AG09309 (cell line): ENCODE measurements around a stretch of chr6.

DNA sequence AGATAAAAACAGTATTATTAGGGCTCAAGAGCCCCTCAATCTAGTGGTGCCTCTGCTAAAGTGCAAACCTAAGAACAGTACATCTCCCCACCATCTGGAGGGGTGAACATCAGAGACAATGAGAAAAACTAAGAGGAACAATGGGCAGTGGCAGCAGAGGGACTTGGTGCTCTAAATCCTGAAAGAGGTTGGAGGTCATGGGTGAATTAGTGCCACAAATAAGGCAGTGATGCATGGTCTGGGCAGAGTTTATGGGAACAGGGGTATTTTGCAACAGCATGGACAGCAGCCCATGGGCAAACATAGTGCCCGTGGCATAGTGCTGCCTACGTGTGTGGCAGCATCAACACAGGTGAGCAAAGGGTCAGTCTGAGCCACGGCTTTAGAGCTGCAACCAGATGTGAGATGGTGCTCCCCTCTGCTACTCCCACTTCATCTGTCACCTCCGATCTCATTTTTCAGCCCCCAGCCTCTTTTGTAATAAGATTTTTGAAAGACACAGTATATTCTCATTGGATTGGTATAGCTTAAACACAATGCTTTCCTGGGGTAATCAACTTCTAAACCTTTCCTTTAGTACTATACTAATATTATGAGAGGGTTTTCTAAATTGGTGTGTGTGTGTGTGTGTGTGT is 459.2 kb upstream of the CITED2 start:
- RRBS, result no CpG with 5 or more reads among the region's 4 CpGs

GRCh38 chr6:139942332-139942608 is 567.8 kb upstream of the CITED2 start:
- RRBS, result no CpG with 5 or more reads among the region's 2 CpGs

DNA sequence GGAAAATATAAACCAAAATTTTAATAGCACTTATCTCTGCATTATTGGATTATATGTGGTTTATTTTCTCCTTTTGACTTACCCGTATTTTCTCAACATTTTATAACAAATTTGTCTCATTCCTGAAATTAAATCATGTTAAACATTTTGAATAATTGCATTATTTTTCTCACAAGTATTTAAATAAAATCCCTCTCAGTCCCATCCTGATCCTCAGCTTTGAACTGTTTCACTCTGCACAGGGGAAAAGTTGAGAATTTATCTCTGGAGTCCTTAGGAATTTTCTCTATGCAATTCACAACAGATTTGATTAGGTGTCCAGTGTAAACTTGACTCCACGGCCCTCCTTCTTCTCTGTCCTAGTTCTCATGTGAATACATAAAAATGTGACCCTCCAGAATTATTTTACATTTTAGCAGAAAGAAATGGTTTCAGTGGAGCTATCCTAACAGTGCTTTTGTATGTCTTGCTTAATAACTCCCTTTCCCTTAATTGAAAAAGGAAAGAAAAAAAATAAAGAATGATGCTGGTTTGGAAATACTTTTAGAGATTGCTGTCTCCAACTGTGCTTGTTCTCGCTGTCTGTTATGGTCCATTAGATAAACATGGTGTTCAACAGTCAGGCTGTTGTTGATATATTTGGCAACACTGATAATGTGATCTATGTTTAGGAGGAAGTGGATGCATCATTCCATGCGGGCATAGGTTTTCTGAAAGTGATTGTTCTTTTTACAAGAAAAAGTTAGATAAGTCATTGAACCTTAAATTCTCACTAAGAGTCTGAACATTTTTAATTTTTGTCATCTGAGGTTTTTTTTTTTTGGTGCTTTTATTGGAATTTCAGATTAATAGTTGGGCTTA is 599.3 kb upstream of the CITED2 start:
- RRBS, result no CpG with 5 or more reads among the region's 4 CpGs

GRCh38 chr6:139977782-139978545 is 603.5 kb upstream of the CITED2 start:
- RRBS, result no CpG with 5 or more reads among the region's 2 CpGs

- RRBS, result no CpG with 5 or more reads among the region's 3 CpGs
These were observed 727.0 kb upstream of the CITED2 start for GRCh38 chr6:140101335-140101936.

- RRBS, result no CpG with 5 or more reads among the region's 3 CpGs
These were observed 1162.7 kb upstream of the CITED2 start for GRCh38 chr6:140537016-140537601.

GRCh38 chr6:140979445-140980216 is 1153.1 kb upstream of the GJE1 start:
- RRBS, result no CpG with 5 or more reads among the region's 5 CpGs

GRCh38 chr6:141421385-141421860 is 711.3 kb upstream of the GJE1 start:
- RRBS, result no CpG with 5 or more reads among the region's 4 CpGs

GRCh38 chr6:141483455-141484061 is 649.2 kb upstream of the GJE1 start:
- RRBS, result no CpG with 5 or more reads among the region's 5 CpGs

DNA sequence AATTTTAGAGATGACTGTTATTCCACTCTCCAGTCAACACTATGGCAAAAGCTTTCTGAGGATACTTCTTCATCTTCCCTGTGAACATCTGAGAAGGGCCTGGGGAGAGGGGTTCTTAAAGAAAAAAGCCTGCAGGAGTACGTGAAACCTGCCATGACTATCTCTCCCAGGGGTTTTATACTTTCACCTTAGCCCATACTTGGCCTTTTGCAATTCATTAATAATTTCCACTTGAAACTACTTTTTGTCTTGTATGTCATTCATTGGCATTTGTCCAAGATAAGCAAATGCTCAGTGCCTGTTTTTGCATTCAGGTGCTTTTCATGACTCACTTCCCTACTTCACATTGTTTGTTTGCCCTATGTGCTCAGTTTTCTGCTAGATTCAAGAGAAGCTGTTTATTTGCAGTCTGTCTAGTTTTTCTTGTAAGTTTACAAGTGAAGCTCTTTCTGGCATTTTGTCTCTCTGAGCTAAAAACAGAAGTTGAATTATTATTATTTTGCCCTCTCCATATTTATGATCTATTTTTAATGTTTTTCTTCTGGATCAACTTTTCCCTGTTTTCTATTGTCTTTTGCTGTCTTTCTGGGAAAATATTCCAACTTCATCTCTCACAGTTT is 580.2 kb upstream of the GJE1 start:
- RRBS, result no CpG with 5 or more reads among the region's 1 CpG

DNA sequence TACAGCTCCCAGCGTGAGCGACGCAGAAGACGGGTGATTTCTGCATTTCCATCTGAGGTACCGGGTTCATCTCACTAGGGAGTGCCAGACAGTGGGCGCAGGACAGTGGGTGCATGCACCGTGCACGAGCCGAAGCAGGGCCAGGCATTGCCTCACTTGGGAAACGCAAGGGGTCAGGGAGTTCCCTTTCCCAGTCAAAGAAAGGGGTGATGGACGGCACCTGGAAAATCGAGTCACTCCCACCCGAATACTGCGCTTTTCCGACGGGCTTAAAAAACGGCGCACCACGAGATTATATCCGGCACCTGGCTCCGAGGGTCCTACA is 317.9 kb upstream of the GJE1 start:
- RRBS, result no CpG with 5 or more reads among the region's 21 CpGs

DNA sequence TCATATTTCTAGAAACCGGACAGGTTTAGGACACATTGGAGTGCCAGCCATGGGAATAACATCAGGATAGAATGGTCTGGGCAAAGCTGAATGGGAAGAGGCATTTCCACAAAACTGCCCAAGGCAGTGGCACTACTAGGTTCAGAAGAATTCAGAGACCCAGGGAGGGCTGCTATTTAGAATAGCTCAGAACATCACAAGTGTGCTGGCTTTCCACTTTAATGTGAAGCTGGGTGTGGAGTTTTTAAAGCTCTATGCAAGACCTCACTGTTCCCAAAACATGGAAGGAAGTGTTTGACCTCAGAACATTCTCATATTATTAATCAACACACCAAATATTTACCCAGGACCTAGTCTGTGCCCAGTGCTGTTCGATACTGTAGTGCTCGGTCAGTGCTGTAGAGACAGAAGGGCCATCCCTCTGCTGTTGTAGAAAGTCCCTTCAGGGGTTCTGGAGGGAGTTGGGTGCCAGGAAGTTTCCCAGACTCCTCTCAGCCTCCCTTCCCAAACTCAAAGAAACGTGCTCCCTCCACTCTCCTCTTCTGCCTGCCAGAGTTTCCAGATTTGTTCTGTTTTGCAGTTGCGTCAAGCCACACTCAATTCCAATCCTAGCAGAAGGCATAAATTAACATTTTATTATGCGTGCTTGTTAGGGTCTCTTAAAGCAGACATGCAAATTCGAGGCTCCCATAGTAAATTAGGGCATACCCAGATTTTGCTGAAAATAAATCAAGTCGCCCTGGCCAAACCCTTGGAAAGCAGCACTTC is 248.8 kb downstream of the HIVEP2 start:
- RRBS, result no CpG with 5 or more reads among the region's 8 CpGs

DNA sequence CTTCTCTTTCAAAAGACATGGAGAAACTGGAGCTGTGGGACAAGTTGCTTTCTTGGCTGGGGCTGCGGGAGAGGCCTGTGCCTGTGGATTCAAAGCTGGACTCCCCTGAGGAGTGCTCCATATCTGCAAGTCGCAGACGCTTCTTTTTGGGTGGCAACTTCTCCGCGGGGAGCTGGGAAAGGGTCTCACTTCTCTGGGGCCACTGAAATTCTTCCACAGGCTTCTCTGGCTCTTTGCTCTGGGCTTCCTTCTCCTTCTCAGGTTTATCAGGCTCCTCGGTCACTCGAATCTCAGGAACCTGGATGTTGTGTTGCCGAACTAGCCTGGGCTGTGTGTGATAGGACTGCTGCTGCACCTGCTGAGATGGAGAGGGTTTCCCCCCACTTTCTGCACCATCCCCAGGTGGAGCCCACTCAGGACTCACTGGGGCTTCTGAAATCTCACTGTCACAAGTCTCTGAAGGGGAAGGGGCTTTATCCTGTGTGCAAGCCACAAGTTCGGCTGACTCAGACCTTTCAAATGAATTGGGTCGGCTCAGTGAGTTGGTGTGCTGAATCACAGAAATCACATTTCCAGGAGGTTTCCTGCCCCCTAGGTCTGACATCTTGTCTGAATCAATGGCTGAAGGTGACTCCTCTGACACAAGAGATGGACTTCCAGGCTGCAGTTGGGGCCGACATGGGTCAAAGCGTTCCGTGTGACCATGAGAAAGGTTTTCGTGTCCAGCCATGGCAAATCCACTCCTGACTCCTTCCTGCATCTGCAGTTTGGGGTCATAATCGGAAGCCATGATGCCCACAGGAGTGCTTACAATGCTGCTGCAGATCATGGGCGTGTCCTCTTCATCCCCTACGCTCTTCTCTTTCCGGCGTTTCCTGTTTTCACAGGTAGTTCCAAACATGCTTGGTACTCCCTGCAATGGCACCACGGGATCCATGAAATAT is 172.9 kb downstream of the HIVEP2 start:
- RRBS, result no CpG with 5 or more reads among the region's 20 CpGs

- RRBS, result no CpG with 5 or more reads among the region's 6 CpGs
These were observed 134.0 kb downstream of the HIVEP2 start for GRCh38 chr6:142810873-142811501.

DNA sequence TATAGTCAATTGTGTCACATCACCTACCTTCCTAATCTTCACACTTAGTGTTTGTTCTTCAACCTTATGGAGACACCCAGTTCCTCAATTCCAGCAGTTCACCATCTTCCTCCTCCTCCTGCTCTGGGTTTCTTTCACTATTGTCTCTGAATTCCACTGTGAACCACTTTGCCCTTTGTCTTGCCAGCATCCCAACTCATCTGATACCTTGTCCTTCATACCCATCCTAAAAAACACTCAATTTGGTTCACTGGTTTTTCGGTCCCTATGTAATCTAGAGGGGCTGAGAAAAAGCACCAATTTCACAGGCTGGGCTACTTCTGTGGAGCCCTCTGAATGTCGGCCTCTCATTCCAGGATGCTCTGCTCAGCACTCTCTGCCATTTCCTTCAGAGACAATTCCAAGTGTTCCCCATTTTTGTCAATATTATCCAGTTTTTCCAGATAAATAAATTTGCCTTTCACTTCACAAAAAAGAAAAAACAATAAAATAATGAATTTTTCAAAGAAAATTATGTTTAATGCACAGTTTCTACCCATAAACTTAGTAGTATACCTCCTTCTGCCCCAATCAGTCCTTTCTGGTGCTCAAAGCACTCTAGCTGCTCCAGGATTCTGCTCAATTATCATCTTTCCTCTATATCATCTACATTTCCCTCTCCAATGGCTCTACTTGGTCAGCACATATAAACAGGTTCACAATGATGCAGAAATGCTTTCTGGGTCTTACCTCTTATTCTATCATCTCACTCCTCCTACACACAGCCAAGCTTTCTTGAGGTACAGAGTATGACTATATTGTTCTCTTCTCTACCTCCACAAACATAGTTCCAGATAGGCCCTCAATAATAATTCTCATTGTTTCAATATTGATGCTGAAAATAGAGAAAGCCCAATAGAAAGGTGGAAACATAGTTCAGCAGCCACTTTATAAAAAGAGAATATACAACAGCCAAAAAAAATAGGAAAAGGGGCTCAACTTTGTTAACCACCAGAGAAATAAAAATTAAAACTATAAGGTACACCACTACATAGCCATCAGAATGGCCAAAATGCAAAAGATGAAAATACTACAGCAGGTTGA is 48.5 kb downstream of the HIVEP2 start:
- RRBS, result no CpG with 5 or more reads among the region's 2 CpGs

DNA sequence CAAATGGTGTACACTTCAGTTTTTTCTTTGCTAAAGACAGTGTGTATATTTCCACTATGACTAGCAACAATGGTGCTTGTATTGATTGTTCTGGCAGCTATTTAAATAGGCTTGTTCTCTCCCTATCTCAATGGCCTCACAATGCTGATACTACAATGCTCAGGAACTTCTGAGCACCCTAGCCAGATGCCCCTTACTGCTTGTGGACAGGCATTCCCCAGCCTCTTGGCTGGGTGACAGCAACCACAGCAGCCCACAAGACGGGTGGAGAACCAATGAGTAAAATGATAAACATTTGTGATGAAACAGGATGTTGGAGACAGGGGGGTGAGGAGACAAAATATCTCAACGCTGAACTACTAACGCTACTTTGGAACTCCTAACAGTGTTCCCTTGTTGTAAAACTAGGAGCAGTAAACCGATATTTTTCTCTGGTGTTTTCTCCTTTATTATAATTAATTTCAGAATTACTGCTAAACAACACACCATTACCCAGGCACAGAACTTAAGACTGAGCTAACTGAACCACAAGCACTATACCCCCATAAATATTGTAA is 42.3 kb downstream of the HIVEP2 start:
- RRBS, result no CpG with 5 or more reads among the region's 4 CpGs

DNA sequence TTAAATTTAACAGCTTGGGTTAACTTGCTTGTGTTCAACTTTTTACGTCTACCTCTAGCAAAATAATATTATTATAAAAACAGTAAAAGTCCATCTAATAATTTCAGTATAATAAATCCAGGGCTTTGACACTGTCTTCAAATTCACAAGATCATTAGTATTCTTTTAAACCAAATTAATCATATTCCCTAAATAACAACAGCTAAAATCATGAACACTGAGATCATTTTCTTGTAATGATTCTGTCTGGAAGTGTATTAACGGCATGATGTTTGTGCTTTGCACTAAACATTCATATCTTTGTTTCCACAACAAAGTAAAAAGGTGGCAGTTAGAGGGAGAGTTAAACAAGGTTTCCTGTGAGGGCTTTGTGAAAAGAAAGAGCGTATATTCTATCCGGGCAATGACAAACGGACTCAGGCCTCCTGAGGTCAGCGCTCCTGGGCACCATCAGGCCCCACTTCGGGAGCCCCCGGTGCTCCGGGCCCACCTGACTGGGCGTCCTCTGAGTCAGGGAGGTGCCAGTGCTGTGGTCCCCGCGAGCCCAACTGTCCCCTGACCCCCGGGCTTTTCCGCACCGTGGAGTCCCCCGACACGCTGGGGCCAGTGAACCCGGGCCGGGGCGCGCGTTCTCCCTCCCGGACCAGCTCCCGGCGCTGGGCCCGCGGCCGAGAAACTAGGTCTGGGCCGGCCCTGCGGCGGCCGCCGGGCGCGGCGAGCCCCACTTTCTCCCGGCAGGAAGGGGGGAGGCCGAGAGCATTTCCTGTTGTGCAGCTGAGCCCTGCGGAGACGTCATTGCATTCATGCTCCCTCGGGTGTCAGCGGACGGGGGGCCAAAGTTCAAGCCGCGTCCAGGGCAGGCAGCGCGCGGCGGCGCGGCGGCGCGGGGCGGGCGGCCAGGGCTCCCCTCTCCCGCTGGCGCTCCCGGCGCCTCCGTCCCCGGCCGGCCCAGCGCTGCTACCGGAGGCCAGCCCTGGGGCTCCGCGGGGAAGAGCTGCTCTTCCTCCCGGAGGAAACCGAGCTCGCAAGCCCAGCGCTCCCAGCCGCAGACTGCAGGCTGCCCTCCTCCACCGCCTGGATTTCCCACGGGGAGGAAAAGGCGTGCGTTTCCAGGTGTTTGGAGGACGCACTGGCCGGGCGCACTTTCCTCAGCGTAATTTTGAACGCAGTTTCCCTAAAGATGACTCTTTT is 18.4 kb downstream of the HIVEP2 start:
- RRBS, result 5% methylated on average over 23 of the region's 81 CpGs

- RRBS, result no CpG with 5 or more reads among the region's 4 CpGs
These were observed 17.7 kb downstream of the HIVEP2 start for GRCh38 chr6:142927327-142927607.

GRCh38 chr6:142932742-142933265 is 12.2 kb downstream of the HIVEP2 start:
- RRBS, result no CpG with 5 or more reads among the region's 2 CpGs

- RRBS, result no CpG with 5 or more reads among the region's 2 CpGs
These were observed 1.0 kb upstream of the AIG1 start for GRCh38 chr6:143059609-143060101.